Urinary bladder (tissue), 3 donors: ENCODE measurements around a stretch of chr7.

GRCh38 chr7:98174333-98174889 lies 36.8 kb upstream of the BHLHA15 start:
- PRO-cap, result no peak
- RAMPAGE, long total RNA, result no peak

- PRO-cap, result no peak
- RAMPAGE, long total RNA, result no peak
Observed at GRCh38 chr7:98315279-98315695, 33.8 kb downstream of the BRI3 start.

DNA sequence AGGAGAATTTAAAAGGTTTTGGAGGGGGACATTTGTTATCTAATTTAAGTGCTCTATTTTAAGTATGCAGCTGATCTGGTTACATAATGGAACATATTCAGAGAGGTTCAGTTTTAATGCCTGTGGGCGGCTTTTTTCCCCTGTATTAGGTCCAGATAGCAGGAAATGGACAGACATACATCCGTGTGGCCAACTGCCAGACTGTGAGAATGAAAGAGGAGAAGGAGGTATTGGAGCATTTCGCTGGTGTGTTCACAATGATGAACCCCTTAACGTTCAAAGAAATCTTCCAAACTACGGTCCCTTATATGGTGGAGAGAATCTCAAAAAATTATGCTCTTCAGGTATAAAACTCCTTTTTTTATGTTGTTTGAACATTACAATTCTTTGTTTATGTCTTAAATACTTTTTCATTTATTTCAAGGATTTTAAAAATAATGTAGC lies 32.6 kb downstream of the TRRAP start:
- PRO-cap, result no peak
- RAMPAGE, long total RNA, result no peak

- PRO-cap, result no peak
- RAMPAGE, long total RNA, result no peak
Observed at GRCh38 chr7:99036773-99037576, 106.9 kb downstream of the SMURF1 start.

DNA sequence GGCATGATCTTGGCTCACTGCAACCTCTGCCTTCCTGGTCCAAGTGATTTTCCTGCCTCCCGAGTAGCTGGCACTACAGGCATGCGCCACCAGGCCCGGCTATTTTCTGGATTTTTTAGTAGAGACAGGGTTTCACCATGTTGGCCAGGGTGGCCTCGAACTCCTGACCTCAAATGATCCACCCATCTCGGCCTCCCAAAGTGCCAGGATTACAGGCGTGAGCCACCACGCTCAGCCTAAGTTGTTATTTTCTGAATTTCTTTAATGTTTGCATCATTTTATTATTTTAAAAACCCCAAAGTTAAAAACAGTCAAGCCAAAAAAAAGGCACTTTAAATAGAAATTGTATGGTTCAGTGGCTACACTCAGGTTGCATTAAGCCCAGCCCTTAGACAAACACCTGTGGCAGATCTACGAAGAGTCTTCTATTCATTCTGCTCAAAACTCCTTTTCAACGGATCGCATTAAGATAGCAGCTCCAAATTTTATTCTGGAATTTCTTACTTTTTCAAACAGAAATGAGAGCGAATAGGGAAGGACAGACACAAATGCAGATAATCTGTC lies 101.5 kb downstream of the SMURF1 start:
- PRO-cap, result no peak
- RAMPAGE, long total RNA, result no peak

DNA sequence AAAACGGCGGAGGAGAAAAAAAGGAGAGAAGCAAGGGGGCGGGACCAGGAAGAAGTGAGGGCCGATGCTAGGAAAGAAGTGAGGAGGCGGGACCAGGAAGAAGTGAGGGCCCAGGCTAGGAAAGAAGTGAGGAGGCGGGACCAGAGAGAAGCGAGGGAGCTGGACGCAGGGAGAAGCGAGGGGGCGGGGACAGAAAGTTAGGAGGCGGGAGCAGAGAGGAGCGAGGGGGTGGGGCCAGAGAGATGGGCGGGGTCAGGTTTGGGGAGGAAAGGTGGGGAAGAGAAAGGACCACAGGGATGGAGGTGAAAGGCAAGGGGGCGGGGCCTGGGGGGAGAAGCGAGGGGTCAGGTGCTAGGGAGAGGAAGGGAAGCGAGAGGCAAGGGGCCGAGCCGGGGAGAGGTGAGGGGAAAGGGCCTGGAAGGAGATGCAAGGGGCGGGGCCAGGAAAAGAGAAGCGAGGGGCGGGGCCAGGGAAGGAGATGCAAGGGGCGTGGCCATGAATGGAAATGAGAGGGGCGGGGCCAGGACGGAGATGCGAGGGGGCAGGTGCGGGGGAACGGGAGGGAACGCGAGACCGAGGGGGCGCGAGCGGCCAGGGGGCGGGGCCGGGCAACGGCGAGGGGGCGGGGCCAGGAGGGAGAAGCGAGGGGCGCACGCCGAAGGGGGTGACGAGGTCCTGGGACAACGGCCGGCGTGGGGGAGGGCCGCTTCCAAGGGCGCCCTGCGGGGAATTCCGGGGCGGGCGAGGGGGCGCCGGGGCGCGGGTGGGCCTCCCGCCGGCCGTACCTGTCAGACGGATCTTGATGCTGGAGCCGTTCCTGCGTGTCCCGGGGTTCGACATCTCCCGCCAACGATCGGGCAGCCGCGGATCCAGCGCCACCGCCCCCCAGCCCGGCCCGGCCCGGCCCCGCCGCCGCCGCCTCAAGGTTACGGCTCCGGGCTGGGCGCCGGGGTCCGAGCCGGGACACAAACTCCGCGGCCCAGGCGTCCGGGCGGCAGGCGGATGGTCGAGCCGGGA lies 659 bp downstream of the SMURF1 start:
- PRO-cap, result bidirectional peak, plus-strand start at position 143 of the sequence, minus-strand start at position 56 of the sequence; bidirectional peak, plus-strand start at position 265 of the sequence, minus-strand start at position 177 of the sequence; unidirectional peak, plus-strand start at position 611 of the sequence
- RAMPAGE, long total RNA, result no peak

DNA sequence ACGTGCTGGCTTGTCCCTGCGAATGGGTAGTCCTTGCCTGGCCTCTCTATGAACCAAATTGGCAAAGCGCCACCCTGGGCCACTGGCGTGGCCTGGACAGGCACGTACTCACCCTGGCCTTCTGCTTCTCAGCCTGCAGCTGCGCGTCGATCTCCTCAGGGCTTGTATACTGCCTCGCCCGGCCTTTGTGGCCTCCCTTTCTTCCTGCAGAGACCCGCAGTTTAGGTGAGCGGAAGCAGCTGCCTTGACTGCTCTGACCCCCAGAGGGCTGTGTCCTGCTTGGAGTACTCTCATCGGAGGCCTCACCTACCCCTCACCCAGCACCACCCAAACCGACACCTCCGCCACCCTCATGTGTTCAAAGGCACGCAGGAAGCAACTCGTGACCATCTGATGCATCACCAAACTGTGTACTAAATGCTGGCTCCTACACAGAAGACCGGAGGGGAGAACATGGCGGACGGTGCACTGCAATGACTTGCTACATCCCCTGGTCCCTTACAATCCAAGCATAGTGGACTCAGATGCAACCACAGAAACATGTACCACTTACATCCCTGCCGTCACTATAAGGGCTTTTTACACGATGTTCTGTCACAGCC lies 3.5 kb downstream of the PDAP1 start:
- PRO-cap, result no peak
- RAMPAGE, long total RNA, result no peak

- PRO-cap, result no peak
- RAMPAGE, long total RNA, result no peak
Observed at GRCh38 chr7:99408379-99408510, 152 bp downstream of the PDAP1 start.

GRCh38 chr7:99490592-99491634 lies 9.2 kb downstream of the ZNF394 start:
- PRO-cap, result no peak
- RAMPAGE, long total RNA, result no peak

DNA sequence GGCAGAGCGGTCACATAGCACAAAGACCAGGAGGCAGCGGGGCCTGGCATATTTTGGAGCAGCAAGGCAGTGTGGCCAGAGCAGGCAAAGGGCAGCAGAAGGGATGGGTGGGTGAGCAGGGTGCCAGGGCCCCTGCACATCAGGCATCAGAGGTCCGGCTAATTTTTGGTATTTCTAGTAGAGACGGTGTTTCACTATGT lies 3.8 kb downstream of the ZNF394 start:
- PRO-cap, result no peak
- RAMPAGE, long total RNA, result no peak

DNA sequence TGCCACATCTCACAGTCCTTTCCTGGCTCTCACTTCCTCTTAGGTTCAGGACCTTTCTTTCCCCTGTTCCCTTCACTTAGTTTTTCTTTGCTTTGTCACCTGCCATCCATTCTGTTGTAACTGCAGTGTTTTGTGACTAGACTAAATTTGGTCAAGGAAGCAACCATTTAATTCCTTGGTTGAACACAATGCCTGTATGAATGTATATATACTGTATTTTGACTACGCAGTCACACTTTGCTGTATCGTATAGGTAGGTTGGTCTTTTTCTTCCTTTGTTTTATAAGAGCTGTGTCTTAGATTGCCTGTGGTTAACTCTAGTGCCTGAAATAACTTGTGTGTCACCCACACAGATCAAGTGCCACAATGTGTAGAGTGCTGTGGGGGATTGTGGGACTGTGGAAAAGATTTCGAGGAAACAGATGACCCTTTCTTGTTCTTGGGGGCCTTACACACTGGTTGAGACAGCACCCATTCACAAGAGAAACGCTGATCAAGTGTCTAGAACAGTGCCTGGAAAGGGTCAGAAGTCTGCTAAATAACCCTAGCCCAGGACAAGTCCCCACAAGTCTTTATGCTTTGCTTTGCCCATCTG lies 2.7 kb downstream of the ZNF655 start:
- PRO-cap, result no peak
- RAMPAGE, long total RNA, result no peak

GRCh38 chr7:99572340-99572905 lies 14.0 kb downstream of the ZNF655 start:
- PRO-cap, result no peak
- RAMPAGE, long total RNA, result no peak

DNA sequence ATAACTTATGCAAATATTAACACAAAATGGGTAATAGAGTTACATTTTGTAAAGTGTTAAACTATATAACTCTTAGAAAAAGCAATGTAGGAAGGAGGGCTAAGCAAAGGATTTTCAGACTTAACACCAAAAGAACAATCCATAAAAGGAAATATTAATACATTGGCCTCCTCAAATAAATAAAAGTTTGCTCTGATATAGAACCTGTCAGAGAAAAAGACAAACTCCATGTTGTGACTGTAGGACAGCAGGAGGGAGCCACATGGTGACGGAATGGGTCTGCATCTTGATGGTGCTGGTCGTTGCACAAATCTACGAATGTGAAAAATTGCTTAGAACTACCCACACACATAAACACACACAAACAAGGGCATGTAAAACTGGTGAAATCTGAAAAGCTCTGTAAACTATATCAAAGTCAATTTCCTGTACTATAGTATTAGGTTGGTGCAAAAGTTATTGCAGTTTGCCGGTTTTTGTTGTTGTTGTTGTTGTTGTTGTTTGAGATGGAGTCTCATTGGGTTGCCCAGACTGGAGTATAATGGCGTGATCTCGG lies 8.2 kb downstream of the CYP3A5 start:
- PRO-cap, result no peak
- RAMPAGE, long total RNA, result no peak

DNA sequence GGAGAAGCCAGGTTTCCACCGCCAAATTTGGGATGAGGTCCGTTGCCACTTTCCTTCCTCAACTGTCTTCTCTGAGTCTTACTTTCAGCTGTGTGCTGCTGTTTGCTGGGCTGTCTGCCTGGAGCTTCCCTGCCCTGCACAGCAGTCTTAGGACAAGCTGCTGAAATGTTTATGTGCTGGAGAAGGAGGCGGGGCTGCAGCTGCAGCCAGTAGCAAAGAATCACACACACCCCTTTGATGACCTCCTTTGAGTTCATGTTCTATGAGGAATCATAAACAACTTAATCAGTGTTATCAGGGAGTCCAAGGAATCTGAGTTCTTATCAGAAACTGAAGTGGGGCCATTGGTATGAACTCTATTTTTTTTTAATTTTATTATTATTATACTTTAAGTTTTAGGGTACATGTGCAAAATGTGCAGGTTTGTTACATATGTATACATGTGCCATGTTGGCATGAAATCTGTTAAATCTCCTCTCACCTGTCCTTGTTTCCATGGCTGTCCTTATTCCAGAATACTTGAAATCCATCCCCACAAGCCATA lies 17.5 kb upstream of the CYP3A7 start:
- PRO-cap, result no peak
- RAMPAGE, long total RNA, result no peak

DNA sequence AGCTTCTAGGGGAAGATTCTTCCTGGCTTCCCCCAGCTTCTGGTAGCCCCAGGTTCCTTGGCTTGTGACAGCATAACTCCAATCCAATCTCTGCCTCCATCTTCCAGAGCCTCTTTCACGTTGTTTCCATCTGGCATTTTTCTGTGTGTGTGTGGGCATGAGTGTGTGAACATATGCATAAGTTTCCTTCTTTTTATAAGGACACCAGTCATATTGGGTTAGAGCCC lies 12.9 kb upstream of the OR2AE1 start:
- PRO-cap, result no peak
- RAMPAGE, long total RNA, result no peak

DNA sequence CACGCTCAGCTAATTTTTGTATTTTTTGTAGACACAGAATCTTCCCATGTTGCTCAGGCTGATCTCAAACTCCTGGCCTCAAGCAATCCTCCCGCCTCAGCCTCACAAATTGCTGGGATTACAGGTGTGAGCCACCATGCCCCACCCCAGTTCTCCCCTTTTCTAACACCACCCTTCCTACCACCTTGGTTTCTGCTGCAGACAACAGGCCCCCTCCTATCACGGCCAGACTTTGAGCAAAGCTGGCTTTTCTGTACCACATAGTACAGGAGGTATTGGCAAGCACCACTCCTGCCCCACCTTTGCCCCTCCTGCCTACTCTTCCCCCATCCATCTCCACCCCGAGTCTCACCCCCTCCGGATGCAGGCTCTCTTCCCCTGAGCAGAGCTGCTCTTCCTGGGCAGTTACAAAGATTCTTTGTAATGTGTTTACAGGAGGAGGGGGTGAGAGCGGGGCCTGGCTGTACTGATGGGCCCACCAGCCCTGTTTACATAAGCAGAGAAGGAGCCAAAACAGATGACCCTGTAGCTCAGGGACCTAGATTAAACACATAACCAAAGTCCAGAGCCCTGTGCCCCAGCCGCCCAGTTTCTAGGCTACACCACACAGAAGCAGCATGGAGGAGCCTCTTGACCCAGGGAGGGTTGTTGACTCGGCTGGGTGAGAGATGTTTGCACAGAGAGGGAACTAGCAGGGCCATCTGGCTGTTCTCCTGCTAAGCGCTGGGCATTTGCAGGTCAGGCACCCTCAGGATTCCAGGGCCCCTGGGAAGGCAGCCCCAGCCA lies 11.7 kb upstream of the ZKSCAN1 start:
- PRO-cap, result no peak
- RAMPAGE, long total RNA, result no peak

DNA sequence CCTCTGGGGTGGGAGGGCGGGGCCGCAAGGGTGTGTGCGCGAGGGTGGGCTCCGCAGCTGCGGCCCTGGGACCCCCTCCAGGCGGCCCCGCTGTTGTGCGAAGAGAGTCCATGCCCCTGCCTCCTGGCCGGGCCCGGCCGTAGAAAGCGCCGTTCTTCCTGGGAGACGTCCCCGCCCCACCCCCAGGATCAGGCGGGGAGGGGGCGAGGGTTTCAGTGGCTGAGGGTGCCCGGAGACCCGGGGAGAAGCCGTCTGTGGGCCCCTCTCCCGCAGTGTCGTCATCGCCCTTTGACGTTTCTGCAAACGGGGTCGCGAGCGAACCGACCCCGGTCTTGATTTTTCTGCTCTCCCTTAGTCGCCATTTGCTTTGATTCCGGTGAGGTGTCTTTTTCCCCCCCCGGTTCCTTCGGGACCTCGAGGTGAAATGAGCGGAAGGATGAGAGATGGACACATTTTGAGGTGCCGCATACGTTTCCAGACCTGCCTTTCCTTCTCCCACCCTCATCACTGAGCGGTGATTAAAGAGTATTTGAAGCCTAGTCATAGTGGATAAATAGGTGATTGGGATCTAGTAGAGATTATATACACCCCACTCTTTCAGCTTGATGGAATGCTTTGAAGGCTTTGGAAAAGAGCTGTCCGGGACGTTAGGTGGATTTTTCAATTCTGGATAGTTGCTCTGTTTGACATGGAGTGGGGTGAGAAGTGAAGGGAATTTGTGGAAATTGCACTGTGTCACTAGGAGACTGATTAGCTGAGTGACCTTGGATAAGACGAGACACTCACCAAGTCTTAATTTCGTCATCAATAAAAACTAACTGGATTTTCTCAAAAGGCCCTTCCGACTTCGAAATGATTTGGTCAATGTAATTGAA lies 585 bp downstream of the ZKSCAN1 start:
- PRO-cap, result no peak
- RAMPAGE, long total RNA, result no peak

GRCh38 chr7:100034102-100035320 lies 15.1 kb upstream of the ZSCAN21 start:
- PRO-cap, result no peak
- RAMPAGE, long total RNA, result no peak

- PRO-cap, result no peak
- RAMPAGE, long total RNA, result no peak
Observed at GRCh38 chr7:100070539-100071258, 10.8 kb downstream of the ZNF3 start.

DNA sequence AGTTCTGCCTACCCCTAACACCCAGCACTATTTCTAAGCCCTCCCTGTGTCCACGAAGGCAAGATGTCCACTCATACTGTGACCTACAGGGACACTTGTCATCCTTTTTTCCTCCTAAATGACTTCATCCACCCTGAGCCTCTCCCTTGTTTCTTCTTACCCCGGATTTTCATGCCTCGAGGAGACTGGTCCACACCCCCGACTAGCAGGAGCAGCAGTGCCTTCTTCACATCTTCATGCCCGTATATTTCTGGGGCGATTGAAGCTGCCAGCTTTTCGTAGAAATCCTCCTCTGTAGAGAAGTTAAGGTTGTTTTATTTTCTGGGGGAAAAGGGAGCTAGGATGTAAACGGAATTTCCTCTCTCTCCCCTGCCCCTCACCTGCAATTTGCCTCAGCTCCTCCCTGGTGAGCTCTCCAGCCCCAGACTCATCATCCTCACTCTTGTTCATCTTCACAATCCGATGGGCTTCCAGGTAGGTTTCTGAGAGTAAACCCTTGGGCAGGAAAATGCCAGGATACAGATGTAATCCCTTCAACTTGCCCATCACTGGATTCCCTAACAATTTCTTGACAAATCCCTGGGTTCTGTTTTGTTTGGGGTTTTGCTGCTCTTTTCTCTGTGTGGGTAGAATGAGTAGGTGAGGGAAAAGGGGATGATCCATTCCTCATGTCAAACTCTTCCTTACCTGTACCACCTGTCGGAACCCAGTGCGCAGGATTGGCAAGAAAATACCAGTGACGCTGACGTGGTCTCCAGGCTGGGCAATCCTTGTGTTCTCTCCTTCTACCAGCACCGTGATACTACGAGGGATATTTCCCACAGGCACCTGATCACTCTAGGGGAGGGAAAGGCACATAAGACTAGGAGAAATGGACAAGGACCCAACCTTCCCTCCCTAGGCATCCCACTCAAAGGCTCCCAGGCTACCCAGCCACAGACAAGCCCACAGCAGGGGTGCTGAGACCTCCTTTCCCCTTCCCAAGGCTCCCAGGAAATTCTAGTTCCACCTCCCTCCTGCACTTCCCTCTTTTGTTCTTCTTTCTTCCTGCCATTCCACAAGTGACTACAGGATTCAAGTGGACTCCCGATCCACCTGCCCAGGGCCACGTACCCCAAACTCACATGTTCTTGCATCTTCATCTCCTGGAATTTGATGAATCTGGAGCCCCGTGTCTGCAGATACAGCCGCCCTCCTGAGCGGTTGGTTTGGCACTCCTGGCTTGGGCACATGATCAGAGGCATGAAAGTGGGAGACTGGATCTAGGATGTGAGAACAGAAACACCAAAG lies 3.3 kb downstream of the MCM7 start:
- PRO-cap, result no peak
- RAMPAGE, long total RNA, result no peak